ENCODE data around the genes STK33 and TMEM9B.

DNA sequence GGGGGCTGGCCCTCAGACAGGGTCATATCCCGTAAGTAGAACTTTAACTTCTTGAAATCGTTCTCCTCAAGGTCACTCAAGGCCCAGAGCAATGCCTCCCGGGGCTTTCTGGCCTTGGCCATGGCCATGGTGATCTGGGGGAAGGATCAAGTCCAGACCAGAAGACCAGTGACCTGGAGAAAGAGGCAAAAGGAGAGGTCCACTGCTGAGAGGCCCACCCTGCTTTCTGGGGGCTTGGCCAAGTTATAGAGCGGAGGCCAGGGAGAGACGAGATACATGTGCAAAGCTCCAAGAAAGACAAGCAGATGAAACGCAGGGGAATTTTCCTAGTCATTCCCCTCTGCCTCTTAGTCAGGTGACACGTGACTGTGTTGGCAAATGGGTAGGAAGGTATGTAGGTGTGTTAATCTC, 1.9 kb downstream of the NLRP10 start:
- CAGE, long polyA plus RNA: no peak
- RRBS: no CpG with 5 or more reads among the region's 7 CpGs

DNA sequence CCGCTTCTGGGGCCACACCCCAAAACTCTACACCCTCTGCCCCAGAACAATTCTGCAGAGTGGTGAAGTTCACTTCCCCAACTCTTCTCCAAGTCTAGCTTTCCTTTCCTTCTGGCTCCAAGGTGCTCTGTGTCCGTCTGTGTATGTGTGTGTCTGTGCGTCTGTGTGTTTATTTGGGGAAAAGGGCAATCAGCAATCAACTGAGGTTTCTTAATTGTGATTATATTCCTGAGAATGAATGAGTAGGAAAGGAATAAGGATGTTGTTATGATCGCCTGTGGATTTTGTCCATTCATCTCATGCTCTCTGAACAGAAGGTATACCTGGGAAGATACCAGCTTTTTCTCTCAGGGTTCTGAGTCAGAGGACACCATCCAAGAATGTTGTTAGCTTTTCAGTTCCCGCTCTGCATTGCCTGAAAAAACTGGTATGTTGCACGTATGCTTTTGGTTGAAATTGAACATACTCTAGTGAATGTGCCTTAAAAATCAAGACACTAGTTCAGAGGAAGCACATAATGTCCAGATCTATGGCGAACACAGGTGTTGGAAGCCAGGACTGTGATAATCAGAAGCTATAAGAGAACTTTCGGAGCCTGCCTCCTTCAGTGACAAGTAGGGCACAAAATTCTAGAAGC, 23.4 kb downstream of the TUB start:
- CAGE, long polyA plus RNA: no peak
- RRBS: no CpG with 5 or more reads among the region's 8 CpGs

DNA sequence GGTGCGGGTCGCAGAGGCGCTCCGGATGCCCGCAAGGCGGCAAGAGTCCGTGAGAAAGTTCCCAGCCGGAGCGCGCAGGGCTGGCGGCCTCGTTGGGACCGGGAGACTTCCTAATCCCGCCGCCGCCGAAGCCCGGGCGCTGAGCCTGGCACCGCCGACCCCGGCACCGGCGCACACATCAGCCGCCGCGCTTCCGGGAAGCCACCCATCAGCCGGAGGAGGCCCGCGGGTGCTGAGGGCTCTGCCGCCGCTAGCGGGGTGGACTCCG, 4.3 kb upstream of the LMO1 start:
- CAGE, long polyA plus RNA: no peak
- RRBS: 1% methylated on average over 4 of the region's 35 CpGs

- CAGE, long polyA plus RNA: no peak
- RRBS: 60% methylated on average over 1 of the region's 6 CpGs
Measured at GRCh38 chr11:8336280-8336788, 72.7 kb upstream of the LMO1 start.

GRCh38 chr11:8593843-8594814, at the start of gene STK33:
Gene STK33 (minus strand): TSS chr11:8594228.
- CAGE, long polyA plus RNA: no peak
- RRBS: 2% methylated on average over 35 of the region's 62 CpGs

GRCh38 chr11:8694791-8695300, 12.3 kb downstream of the RPL27A start:
- CAGE, long polyA plus RNA: no peak
- RRBS: no CpG with 5 or more reads among the region's 3 CpGs

DNA sequence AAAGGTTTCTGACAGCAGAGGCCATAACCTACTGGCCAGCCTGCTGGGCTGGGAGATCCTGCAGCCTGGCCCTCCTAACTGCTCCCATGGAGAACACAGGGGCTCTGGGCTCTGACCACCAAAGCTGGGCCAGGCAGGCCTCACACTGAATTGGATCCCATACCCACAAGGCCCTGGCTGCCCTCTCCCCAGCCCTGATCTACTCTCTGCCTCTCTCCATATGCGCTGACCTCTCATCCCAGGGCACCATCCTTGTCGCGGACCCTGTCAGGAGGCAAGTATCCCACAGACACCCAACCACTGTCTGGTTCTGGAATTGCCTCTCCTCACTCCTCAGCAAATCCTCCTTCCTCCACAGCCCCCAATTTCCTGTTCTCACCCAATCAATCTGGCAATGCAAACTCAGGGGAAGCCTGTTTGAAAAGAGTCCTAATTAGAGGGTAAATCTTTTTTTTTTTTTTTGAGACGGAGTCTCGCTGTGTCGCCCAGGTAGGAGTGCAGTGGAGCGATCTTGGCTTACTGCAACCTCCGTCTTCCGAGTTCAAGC, 33.7 kb downstream of the RPL27A start:
- CAGE, long polyA plus RNA: no peak
- RRBS: no CpG with 5 or more reads among the region's 9 CpGs

- CAGE, long polyA plus RNA: no peak
- RRBS: no CpG with 5 or more reads among the region's 19 CpGs
Measured at GRCh38 chr11:8717338-8718652, 35.2 kb downstream of the RPL27A start.

GRCh38 chr11:8718953-8719731, 36.5 kb downstream of the RPL27A start:
- CAGE, long polyA plus RNA: no peak
- RRBS: no CpG with 5 or more reads among the region's 7 CpGs

GRCh38 chr11:8732609-8733333, 50.2 kb downstream of the RPL27A start:
- CAGE, long polyA plus RNA: no peak
- RRBS: no CpG with 5 or more reads among the region's 8 CpGs

DNA sequence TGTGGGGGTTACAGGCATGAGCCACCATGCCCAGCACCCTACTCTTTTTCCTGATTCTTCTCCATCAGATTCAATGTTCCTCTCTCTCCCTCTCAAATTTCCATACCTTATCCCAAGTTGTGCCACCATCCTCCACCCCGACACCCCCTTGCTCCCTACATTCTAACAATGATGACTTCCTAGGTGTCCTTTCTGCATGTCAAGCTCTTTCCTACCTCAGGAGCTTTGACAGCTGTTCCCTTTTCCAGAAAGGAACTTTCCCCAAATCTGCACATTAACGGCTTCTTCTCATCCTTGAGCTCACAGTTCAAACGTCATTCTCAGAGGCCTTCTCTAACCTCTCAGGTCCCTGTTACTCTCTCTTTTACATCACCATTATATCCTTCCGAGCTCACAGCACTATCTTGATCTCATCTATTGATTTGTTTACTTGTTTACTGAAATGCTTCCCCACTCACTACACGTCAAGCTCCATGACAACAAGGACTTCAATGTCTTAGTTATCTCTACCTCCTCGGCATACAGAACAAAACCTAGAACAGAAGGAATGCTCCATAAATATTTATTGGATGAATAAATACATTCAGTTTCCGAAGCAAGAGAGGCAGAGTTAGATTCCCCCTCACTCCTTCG, 12.6 kb downstream of the DENND2B start:
- CAGE, long polyA plus RNA: no peak
- RRBS: no CpG with 5 or more reads among the region's 8 CpGs

- CAGE, long polyA plus RNA: no peak
- RRBS: no CpG with 5 or more reads among the region's 4 CpGs
Measured at GRCh38 chr11:8808225-8808574, 2.3 kb downstream of the DENND2B start.

- CAGE, long polyA plus RNA: no peak
- RRBS: no CpG with 5 or more reads among the region's 11 CpGs
Measured at GRCh38 chr11:8828398-8829027, 18.0 kb upstream of the DENND2B start.

GRCh38 chr11:8867059-8867400, 44.0 kb upstream of the AKIP1 start:
- CAGE, long polyA plus RNA: no peak
- RRBS: no CpG with 5 or more reads among the region's 5 CpGs

- CAGE, long polyA plus RNA: start-site peak on the minus strand at chr11:8870957-8871012, 21 and 19 reads in 2 replicates
- RRBS: 1% methylated on average over 39 of the region's 101 CpGs
Measured at GRCh38 chr11:8870268-8871434, 40.3 kb upstream of the AKIP1 start.

- CAGE, long polyA plus RNA: start-site peak on the minus strand at chr11:8964402-8964450, 253 and 213 reads in 2 replicates; start-site peak on the minus strand at chr11:8964918-8964972, 253 and 163 reads in 2 replicates
- RRBS: 1% methylated on average over 46 of the region's 101 CpGs
Measured at GRCh38 chr11:8963792-8965181, at the start of gene TMEM9B. Gene TMEM9B (minus strand): TSS chr11:8964442.

GRCh38 chr11:9139038-9139962, 47.9 kb upstream of the SCUBE2 start:
- CAGE, long polyA plus RNA: no peak
- RRBS: no CpG with 5 or more reads among the region's 21 CpGs

- CAGE, long polyA plus RNA: no peak
- RRBS: no CpG with 5 or more reads among the region's 4 CpGs
Measured at GRCh38 chr11:9178015-9178488, 86.7 kb upstream of the SCUBE2 start.

GRCh38 chr11:9445298-9445701, 15.5 kb upstream of the ZNF143 start:
- CAGE, long polyA plus RNA: start-site peak on the plus strand at chr11:9445389-9445407, 467 and 310 reads in 2 replicates
- RRBS: no CpG with 5 or more reads among the region's 2 CpGs

DNA sequence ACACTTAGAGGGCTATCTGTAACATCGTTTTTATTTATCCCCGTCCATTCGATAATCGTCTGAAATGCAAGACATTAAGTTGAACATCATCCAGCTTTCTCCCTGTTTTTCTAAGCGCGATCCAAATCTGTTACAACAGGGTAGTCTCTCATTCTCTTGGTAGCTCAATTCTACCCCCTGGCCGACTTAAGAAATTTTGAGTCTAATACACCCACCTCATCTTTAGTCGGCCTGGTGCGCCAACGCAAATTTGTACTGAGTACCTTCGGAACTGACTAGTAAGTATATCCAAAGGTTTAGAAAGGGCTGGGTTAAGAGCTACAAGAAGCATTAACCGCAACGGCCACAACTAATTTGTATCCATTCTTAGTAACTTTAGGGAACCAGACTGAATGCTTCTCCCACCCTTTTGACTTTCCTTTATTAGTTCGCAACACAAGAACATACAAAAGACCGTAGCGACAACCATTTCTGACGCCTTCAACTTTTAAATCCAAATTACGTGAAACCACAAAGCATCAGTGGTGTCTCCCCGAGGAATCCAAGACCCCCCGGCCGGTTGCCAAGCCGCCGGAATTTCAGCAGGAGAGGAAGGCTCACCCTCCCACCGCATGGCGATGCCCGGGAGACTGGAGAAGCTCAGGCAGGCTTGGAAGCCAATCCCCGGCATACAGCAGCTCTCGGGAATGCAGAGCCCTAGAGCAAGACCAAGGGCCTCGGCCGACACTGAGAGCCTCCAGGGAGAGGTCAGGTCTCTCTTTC, 918 bp upstream of the ZNF143 start:
- CAGE, long polyA plus RNA: no peak
- RRBS: 2% methylated on average over 4 of the region's 30 CpGs